Aortic smooth muscle cell (primary cell): ENCODE data around the genes NLRP1, PITPNM3 and TEKT1.

GRCh38 chr17:5584210-5584996, at the start of gene NLRP1:
Gene NLRP1, minus strand, starts transcription at chr17:5584509.
- RRBS, result no CpG with 5 or more reads among the region's 13 CpGs

GRCh38 chr17:5772102-5772498, 187.8 kb upstream of the NLRP1 start:
- RRBS, result no CpG with 5 or more reads among the region's 15 CpGs

DNA sequence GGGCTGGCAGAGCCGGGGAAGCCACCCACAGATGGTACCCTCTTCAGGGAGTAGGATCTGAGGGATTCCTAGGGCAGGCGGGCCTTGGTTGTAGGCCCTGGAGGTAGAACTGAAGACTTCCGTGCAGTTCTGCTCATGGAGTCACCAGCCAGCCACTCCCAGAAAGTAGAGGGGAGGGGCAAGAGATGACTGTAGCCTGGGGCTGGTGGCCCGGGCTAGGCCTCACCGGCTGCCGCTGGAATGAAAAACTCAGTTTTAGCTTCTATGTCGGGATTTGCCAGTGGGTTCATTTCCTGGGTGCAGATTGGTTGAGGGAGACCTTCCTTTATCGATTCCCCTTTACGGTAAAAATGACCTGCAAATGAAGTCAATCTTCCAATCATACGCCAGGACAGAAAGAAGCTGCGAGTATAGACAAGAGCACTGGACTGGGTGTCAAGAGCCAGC, 160.4 kb upstream of the WSCD1 start:
- RRBS, result no CpG with 5 or more reads among the region's 11 CpGs

DNA sequence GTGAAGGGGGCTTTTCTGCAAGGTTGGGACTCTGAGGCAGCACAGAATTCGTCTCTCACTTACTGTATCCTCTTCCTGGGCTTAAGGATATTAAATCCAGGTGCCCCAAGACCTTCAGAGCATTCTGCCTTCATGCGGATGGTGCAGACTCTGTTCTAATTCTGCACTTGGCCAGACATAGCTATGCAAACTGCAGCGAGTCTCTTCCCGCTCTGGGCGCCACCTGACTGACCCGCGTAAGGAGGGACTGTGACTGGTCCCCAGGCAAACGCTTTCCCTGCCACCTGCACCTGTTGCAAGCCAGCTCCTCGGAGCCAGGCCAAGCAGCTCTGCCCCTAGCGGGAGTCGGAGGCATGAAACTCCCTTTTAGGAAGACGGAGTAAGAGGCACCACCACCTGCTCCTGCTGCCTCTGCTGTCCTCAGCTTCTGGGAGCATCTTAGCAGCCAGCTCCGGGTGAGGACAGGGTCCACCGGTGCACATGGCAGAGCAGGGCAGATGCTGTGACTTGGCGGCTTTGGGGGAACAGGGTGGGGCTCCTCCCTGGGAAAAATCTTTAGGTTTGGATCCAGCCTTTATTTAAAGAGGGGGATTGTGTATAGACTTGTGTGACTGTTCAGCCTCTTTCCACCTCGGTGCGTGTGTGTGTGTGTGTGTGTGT, 1.3 kb upstream of the WSCD1 start:
- RRBS, result no CpG with 5 or more reads among the region's 17 CpGs

GRCh38 chr17:6456750-6457528, 12.7 kb downstream of the PIMREG start:
- RRBS, result no CpG with 5 or more reads among the region's 13 CpGs

DNA sequence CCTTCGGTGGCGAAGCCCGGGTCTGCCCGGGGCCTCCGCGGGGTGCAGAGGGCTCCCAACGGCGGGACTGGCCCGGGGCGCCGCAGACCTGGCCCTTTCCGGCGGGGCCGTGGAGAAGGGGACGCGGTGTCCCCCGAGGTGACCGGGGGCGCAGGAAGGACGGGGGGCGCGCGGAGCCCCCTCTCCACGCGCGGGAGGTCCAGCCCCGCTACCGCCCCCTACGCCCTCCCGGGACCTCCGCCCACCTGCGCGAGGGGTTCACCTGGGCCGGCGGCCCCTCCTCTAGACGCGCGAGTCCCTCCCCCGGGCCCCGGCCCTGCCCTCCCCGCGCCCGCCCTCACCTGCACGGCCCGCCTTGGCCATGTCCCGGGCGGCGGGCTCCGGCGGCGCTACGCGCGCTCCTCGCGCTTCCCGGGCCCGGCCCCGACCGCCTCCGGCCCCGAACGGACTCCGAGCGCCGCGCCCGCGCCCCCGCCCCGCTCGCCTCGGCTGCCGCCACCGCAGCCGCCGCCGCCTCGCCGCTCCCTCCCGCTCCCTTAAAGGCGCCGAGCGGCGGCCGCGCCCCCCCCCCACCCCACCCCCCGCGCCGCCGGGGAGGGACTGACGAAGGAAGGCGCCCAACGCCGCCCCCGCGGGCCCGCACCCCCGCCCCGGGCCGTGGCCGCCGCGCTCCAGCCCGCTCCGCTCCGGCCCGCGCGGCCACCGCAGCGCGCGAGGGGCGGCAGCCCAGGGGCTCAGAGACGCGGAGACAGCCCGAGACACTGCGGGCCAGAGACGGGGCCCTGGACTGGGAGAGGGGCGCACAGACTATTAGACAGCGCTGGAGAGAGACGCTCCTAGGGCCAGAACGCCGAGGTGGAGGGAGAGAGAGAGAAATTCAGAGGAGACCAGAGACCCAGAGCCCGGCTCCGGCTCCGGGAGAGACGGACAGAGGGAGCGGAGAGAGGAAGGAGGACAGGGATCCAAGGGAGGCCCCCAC, at the start of gene PITPNM3:
PITPNM3 (minus strand) TSS at position 512 of the 979 bp plus-strand sequence.
- RRBS, result 3% methylated on average over 53 of the region's 130 CpGs

- RRBS, result no CpG with 5 or more reads among the region's 10 CpGs
Observed at GRCh38 chr17:6692606-6693187, 20.5 kb downstream of the SLC13A5 start.

DNA sequence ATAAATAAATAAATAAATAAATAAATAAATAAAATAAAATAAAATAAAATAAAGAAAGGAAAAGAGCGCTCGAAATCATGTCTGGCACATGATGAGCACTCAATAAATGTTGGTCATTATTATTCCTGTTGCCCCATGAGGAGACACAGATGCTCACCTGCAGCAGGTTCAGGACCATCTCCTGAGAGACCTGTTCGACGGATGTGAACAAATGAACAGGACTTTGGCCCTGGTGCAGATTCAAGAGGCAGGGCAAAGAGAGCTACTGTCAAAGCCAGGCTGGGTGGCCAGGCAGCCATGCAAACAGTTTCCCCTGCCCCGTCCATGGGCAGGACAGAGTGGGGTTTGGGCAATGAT, 14.1 kb downstream of the SLC13A5 start:
- RRBS, result no CpG with 5 or more reads among the region's 5 CpGs

- RRBS, result 26% methylated on average over 4 of the region's 29 CpGs
Observed at GRCh38 chr17:6706087-6707431, 6.6 kb downstream of the SLC13A5 start.

- RRBS, result no CpG with 5 or more reads among the region's 10 CpGs
Observed at GRCh38 chr17:6710348-6710835, 2.8 kb downstream of the SLC13A5 start.

DNA sequence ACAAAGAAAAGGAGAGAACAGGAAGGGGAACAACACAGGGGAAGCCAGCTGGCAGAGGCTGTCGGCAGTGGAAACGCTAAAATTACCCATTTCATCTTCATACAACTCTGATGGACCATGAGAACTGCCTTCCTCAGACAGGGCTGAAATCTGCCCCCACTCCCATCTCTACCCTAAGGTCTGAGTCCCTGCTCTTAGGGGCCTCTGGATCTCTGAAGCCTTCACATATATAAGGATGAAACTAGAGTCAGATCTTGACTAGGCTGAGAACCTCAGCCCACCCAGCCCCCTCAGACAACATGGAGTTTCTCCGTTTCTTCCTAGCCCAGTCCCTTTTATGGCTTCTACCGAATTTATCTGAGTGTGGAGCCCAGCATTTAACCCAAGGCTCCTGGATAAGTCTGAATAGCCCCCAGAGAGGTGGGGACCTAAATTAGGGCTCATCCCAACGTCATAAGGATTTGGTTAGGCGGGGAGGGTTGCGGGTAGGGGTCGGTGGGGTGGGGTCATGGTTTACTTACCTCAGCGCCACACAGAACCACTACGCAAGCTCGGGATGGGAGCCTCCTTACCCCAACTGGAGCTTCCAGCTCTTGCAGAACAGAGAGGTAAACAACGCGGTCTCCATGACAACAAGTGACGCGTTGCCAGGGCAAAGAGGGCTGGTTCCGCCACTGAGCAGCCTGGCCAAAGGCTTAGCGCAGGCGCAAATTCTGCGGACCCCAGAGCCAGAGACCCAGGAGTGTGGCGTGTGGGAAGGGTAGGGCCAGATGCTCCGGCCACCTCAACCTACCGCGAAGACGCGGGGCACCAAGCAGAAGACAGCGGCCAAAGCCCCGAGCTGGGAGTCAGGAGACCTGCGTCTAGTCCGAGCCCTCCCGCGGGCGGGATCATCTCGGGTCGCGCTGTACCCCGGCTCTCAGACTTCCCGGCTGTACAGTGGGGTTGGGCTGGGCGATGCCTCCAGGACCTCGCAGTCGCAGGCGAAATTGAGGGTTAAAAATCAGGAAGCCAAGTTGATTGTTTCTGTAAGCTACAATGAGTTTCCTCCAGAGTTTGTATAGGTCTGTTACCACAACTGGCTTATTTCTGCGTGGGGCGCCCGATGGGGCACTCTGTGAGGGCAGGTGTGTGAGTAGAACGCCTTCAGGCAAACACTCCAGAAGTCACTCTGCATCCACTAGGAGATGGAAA, at the start of gene TEKT1:
TEKT1 (minus strand) TSS at position 602 of the 1,194 bp plus-strand sequence.
- RRBS, result no CpG with 5 or more reads among the region's 45 CpGs

GRCh38 chr17:6948869-6949115, 47.1 kb upstream of the ALOX12 start:
- RRBS, result no CpG with 5 or more reads among the region's 4 CpGs

- RRBS, result no CpG with 5 or more reads among the region's 8 CpGs
Observed at GRCh38 chr17:7013771-7014159, 817 bp upstream of the C17orf49 start.

GRCh38 chr17:7021604-7022751, 872 bp upstream of the BCL6B start:
- RRBS, result 2% methylated on average over 21 of the region's 62 CpGs

DNA sequence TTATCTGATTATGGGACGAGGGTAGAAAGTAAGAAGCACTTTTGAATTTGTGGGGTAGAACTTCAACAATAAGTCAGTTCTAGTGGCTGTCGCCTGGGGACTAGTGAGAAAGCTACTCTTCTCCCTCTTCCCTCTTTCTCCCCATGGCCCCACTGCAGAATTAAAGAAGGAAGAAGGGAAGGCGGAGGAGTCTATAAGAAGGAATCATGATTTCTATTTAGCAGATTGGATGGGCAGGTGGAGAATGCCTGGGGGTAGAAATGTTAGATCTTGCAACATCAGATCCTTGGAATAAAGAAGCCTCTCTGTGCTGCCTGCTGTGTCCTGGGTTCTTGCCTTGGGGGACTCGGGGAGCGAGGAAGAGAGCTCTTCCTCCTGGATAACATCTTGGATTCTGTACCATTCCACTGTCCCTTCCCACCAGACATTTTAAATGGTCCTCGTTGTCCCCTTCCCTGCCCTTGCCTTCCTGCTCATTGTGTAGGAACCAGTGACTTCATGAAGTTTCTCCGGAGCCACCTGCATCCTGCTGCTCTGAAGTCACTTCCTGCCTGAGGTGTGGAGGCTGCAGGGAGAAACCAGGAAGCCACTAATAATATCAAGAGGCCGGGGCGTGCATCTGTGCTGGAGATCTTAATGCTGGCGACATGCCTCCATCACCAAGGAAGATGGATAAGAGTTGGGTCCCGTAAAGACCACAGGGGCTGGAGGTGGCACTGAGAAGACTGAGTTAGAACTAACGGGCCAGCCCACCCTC, 6.3 kb upstream of the SLC16A13 start:
- RRBS, result 72% methylated on average over 2 of the region's 12 CpGs

DNA sequence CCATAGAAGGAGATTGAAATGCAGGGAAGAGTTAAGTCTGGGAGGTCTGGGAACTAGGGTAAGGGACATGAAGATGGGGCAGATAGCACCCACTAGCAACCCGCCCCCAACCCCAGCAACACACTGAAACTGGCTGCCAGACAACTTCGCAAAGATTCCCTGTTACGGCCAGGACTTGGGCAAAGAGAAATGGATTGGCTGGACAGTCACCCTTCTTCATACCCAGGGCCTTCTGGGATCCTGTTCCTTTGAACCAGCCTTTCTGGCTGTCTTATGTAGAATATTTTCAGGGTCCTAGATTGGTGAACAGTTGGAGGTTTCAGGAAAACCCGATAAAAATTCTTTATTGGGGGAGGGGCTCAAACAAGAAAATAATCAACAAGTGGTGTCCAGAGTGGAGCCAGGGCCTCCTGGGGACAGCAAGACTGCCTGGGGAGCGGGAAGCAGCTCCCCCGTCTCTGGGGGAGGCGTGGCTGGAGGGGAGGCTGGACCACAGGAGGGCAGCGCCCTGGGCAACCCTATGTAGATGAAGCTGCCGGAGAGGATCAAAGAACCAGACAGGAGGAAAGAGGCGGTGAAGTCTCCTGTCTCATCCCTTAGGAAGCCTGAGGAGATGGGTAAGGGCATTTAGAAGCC, 2.5 kb downstream of the SLC16A11 start:
- RRBS, result no CpG with 5 or more reads among the region's 10 CpGs

DNA sequence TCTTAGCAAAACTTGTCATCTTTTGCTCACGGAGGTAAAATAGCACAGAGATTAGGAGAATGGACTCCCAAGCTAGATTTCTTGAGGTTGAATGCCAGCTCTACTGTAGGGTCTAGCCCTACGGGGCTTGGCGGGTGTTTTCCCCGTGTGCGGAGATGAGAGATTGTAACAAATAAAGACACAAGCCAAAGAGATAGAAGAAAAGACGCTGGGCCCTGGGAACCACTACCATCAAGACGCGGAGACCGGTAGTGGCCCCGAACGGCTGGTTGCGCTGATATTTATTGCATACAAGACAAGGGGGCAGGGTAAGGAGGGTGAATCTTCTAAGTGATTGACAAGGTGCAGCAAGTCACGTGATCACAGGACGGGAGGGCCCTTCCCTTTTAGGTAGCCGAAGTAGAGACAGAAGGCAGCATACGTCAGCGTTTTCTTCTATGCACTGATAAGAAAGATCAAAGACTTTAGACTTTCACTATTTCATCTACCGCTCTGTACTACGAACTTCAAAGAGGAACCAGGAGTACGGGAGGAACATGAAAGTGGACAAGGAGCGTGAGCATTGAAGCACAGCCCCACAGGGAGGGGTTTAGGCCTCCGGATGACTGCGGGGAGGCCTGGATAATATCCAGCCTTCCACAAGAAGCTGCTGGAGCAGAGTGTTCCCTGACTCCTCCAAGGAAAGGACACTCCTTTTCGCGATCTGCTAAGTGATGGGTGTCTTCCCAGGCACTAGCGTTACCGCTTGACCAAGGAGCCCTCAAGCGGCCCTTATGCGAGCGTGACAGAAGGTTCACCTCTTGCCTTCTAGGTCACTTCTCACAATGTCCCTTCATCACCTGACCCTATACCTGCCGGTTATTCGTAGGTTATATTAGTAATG, 3.0 kb upstream of the SLC16A11 start:
- RRBS, result no CpG with 5 or more reads among the region's 32 CpGs

GRCh38 chr17:7074985-7075523, 5.0 kb downstream of the CLEC10A start:
- RRBS, result no CpG with 5 or more reads among the region's 16 CpGs

GRCh38 chr17:7137179-7137574, 22.6 kb upstream of the ASGR2 start:
- RRBS, result no CpG with 5 or more reads among the region's 11 CpGs

DNA sequence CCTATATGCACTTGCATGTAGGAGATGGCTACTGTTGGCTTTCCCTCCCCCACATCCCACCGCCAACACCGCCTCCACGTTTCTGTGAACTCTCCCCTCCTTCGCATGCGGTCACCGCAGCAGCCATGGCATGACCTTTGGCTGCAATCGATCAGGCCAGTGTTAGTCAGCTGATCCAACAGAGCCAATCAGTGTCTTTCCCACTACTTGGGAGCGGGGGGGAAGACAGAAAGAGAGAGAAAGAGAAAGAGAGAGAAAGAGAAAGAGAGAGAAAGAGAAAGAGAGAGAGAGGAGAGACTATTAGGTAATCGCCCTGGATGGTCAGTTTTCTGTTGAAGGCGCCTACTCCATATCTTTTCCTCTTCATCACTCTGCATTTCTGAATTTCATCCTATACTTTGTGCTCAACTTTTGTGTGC, 22.8 kb downstream of the ASGR1 start:
- RRBS, result no CpG with 5 or more reads among the region's 10 CpGs